B cell (primary cell): ENCODE measurements around the gene C22orf39.

DNA sequence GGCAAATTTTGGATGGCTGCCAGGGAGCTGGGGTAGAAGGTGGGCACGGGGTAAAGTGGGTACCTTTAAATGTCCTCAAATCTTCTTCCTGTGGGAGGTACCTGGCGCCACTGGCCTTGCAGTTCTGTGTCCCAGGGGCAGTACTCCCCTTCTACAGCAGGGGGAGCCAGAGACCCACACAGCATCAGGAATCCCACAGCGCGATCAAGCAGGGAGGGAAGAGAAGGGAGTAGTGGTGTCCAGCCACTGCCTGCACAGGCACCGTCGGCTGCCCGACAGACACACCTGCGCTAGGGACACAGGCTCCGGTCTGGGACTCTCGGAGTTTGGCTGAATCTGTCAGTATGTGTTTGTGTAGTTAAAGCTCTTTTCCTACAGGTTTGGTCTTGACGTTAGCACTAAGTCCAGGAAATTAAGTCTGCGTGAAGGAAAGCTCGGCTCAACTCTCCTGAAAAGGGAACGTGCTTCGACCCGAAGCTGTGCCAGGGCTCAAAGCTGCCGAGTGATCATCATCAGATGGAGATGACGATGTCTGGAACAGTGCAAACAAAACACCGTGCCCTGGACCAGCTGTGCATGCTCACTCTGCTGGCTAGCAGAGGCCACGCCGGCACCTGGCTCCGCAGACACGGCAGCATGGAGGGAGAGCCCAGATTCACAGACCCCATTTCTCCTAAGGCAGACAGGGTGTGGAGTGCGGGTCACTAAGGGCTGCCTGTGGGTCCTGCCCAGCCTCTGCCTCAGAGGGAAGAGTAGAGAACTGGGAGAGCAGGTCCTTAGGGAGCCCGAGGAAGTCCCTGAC lies 55.9 kb upstream of the BID start:
- PRO-cap = no peak
- CAGE, long polyA plus RNA = no peak

DNA sequence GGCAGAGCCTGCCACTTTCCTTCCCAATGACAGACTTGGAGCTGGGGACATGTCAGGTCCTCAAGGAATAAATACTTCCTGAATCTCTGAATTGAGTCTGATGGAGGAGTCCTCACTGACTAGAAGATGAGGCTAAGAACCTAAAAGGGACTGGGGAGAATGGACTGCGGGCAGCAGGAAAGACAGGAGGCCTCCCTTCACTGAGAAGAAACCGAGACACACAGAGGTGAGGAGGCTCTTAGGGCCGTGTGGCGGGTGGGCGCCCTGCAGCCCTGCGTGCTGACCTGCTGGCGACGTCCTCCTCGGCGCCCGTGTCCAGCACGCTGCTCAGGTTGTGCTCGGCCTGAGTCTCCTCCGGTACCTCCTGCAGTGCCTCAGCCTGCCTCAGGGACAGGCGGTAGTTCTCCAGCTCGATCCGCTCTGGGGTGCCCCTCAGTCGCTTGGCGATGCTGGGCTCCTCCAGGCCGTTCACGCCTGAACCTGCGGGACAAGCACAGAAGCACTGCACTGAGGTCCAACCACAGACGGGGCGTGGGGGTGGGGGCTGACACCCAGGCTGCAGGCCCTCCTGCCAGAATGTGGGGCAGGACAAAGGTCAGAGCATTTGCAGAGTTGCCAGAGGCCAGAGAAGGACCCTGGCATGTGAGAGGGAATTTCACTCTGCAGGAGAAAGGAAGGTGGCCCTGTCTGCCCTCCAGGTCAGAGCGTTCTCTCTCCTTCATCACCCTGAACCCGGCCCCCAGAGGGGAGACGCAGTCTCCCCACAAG lies 67.5 kb upstream of the BID start:
- PRO-cap = no peak
- CAGE, long polyA plus RNA = no peak

- PRO-cap = no peak
- CAGE, long polyA plus RNA = no peak
Measured at GRCh38 chr22:17919970-17921096, 104.0 kb downstream of the MICAL3 start.

DNA sequence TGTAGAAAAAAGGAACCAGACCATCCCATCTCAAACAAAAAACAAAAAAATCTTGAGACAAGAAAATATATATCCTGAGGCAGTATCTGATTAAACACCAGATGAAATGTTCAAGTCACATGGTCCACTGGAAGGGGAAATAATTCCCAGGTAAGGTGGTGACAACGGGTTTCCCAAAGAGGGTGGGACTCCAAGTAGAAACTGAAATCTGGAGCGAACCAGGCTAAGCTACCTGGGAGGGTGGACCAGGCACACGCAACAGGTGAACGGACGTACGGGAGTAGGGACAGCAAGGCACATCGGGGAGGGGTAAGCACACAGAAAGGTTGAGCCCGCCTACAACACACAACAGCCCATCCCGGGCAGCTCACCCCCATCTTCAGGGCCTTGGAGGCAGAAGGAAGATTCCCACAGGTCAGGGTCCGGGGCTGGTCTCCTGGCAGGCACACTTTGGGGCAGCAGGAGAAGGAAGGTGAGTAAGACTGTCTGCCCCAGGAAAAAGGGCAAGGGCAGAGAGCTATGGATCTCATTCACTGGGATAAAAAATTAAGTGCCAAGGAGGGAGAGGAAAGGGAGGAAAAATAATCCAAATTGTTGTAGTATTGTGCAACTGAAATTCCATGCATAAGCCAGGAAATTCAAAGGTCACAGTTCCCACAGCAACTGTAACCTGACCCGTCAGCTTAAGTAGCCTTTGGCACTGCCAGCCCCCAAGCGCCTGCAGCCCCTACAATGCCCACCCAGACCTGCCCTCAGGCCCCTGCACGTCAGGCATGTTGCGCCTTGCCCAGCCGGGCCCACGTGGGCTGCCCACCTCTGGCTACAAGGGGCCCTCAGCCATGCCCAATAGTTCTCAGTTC lies 51.9 kb downstream of the MICAL3 start:
- PRO-cap = no peak
- CAGE, long polyA plus RNA = no peak

DNA sequence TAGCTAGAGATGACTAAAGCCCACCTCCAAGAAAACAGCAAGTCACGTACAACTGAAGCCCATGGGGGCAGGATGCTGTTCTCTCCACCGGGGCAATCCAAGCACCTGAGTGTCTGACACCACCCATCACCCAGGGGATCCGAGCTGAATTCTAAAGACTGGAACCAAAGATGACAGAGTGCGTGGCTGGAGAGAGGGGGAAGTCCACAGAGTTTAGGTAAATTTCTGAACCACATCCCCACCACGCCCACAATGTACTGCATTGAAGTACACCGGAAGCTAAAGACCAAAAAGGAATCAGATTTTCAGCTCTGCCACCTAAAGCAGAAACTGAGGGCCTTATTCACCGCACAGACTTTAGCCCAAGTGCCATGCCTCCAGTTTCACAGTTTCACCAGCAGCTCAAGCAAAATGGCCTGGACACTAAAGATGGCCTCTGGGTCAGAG lies 27.8 kb downstream of the MICAL3 start:
- PRO-cap = unidirectional peak, minus-strand start at position 54 of the sequence; unidirectional peak, minus-strand start at position 153 of the sequence; bidirectional peak, plus-strand start at position 386 of the sequence, minus-strand start at position 153 of the sequence
- CAGE, long polyA plus RNA = no peak

- PRO-cap = no peak
- CAGE, long polyA plus RNA = no peak
Measured at GRCh38 chr22:18952954-18953443, 16.9 kb upstream of the PRODH start.

GRCh38 chr22:19104237-19104876 lies 17.9 kb downstream of the DGCR2 start:
- PRO-cap = no peak
- CAGE, long polyA plus RNA = no peak

DNA sequence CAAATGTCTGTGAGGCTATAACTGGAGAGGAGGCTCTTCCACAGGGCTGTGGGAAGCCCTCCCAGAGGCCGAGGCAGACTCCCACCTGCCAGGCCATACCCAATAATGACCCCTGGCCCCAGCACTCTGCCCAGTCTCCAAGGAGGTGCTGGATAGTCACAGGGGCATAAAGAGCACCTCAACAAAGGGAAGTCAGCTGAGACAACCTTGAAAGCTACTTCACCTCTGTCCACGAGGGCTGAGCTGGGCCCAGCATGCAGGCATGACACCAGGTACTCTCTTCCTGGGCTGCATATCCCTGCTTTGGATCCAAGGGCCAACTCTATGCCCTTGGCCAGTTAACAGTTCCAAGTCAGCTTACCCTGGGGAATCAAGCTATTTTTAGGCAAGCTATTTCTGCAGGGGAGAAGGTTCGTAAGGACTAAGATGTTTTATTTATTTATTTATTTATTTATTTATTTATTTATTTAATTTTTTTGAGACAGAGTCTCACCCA lies 40.2 kb upstream of the SLC25A1 start:
- PRO-cap = no peak
- CAGE, long polyA plus RNA = no peak

DNA sequence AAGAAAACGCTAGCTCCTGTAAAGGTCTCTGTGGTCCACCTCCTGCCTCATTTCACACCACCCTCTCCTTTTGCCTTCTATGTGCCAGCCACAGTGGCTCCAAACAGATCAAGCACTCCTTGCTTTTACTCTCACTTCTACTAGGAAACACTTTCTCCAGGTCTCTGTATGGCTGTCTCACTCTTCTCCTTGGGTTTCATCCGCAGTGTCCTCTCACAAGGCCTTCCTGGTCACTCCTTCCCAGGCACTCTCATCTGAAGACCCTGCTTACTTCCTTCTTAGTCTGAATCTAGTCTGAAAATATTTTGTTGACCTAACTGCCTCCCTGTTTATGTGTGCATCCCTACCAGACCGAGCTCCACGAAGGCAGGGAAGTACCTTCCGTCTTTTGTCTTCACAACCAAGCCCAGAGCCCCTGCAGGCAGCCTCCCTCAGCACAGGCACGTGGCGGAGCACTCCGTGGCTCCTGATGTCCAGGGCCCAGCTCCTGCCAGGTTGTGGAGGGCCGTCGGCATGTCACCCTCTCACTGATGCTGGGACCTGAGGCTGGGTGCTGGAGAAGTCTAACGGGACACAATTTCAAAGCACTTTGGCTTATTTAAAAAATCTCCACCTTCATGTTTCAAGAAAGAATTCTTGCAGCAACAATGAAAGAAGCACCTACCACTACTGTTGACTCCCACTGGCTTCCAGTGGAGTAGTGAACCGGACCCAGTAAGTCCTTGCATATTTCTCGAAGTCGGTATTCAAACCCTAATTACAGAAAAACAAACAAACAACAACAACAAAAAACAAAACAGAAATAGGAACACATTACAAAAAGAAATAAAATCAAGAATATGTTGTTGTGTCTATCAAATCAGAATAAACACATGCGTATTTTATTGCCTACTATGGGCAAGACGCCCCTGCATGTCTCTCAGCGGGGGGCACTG lies 59.4 kb upstream of the CLTCL1 start:
- PRO-cap = no peak
- CAGE, long polyA plus RNA = no peak

GRCh38 chr22:19361400-19362602 lies 69.7 kb downstream of the HIRA start:
- PRO-cap = bidirectional peak, plus-strand start at chr22:19362012, minus-strand start at chr22:19361802
- CAGE, long polyA plus RNA = start-site peak on the minus strand at chr22:19361790-19361813, 28 and 27 reads in 2 replicates; start-site peak on the minus strand at chr22:19361879-19361928, 293 and 342 reads in 2 replicates

- PRO-cap = no peak
- CAGE, long polyA plus RNA = no peak
Measured at GRCh38 chr22:19375375-19375973, 56.1 kb downstream of the HIRA start.

DNA sequence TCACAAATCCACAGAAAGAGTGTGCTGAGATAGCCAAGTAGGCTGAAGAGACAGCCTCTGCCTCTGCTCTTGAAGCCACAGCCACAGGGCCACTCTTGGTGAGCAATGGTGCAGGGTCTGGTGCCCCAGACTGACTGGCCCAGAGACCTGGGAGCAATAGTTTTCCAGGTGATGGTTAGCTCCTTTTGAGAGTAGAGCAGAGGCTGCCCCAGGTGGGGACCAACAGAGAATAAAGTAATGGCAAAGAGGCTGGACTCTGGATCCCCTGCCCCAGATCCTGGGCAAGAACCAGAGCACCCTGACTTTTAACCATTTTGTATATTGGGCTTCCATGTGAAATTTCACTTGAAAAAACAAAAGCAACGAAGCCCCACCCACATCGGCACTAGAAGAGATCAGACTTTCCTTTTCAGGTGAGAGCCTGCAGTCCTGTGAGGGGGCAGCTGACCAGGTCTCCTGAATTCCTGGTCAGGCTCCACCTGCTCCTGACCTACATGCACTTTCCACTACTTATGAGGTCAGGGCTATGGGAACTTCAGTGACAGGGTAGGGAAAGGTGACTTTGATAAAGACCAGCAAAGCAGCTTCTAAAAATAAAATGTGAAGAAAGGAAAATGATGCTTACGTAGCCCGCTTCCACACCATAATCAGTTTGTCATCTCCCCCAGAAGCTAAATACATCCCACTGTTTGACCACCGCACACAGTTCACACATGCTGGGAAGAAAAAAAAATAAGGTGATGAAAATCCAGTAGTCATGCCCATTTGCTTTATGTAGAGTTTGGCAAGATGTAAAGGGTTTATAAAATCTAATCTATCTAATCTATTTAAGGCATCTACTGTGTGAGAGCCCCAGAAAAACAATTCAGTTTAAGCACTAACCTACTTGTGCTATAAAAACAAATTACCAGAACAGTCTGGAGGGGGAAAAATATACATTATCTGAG lies 24.7 kb downstream of the HIRA start:
- PRO-cap = no peak
- CAGE, long polyA plus RNA = no peak

- PRO-cap = no peak
- CAGE, long polyA plus RNA = no peak
Measured at GRCh38 chr22:19429376-19430005, 2.0 kb downstream of the HIRA start.

DNA sequence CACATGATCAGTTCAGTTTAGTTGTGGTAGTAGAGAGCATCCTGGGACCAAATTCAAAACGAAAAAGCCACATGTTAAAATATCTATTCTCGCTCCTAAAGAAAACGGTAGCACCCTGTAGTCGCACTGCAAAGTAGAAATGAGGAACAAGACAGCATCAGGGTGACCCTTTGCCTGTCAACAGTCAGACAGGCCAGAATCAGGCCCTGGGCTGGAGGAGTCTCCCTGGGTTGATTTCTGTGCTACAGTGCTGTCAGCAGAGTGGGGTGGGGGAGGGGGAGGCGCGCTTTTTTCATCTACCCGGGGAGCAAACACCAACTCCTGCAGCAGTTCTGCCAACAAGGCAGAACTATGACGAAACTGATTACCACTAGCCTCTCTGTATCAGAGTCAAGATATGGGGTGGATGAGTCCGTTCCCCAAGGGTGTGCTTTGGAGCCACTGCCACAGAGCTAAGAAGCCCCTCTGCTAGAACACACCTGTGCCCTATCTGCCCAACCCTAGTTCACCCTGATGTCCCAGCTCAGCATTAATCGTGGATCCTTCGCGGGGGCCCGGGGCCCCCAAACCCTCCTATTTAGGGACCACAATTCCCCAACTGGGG lies 1.1 kb downstream of the HIRA start:
- PRO-cap = bidirectional peak, plus-strand start at position 131 of the sequence, minus-strand start at position 141 of the sequence
- CAGE, long polyA plus RNA = no peak

DNA sequence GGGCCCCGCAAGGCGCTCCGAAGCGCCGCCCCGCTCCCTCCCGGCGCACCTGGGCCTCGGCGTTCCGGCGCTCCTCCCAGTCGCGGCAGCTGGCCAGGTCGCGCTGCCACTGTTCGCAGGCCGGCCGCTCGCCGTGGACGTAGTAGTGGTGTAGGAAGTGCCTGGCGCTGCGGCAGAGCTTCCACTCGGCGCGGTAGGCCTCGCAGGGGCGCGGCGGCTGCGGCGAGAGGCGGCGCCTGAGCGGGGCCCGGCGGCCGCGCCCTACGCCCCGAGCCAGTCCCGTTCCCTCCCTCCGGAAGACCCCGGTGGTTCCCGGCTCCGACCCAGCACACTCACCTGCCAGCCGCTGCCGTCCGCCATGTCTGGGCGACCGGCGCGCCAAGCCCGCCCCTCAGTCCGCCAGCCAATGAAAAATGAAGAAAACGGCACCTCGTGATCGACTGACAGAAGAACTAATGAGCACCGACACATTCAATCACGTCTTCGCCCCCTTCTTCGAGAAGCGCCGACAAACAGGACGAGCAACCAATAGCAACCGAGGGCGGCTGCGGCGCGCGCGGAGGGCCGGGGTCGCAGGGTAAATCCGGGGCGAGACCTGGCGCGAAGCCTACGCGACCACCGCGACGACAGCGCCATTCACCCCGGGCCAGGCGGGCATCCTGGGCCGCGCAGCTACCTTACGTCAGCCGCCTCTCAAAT lies at the start of gene C22orf39:
Gene C22orf39 (minus strand): TSS at position 383 of the 699 bp plus-strand sequence.
- PRO-cap = bidirectional peak, plus-strand start at position 76 of the sequence, minus-strand start at position 154 of the sequence; bidirectional peak, plus-strand start at position 580 of the sequence, minus-strand start at position 364 of the sequence
- CAGE, long polyA plus RNA = no peak

GRCh38 chr22:19544026-19544715 lies 20.0 kb upstream of the CLDN5 start:
- PRO-cap = no peak
- CAGE, long polyA plus RNA = no peak

DNA sequence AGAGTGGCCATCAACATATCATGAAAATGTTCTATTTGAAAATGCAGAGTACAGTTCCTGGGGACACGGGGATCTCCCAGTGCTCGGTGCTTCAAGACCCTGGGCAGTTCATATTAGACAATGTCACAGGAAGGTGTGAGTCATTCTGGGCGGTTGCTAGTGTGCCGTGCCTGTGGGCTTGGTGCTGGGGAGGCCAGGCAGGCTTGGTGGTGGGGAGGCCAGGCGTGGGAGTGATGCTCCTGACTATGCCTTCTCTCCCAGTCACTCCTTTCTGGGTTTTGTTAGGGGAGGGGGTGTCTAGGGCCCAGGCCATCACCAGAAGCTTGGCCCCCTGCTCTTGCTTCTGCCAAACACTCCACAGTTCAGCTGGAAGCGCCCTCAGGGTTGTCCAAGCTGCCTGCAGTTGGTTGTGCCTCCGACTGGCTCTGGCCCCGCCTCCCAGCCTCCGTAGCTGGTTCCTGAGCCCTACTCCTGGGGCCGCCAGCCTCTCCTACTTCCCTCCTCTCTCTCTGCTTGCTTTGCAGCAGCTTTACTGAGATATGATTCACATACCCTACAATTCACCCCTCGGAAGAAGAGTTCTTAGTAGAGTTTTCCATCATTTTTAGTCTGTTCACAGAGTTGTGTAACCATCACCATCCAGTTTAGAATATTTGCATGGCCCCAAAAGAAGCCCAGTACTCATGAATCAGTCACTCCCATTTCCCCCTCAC lies 52.8 kb upstream of the CLDN5 start:
- PRO-cap = no peak
- CAGE, long polyA plus RNA = no peak

- PRO-cap = no peak
- CAGE, long polyA plus RNA = no peak
Measured at GRCh38 chr22:19598067-19598975, 74.1 kb upstream of the CLDN5 start.

- PRO-cap = no peak
- CAGE, long polyA plus RNA = no peak
Measured at GRCh38 chr22:19718905-19719428, 4.4 kb upstream of the GP1BB start.

- PRO-cap = no peak
- CAGE, long polyA plus RNA = no peak
Measured at GRCh38 chr22:19758371-19759004, 2.1 kb upstream of the TBX1 start.